SEM (cell line): ENCODE measurements around a stretch of chr1.

- PRO-cap = no peak
These were observed 14.5 kb upstream of the RNF187 start for GRCh38 chr1:228472620-228473140.

- PRO-cap = no peak
These were observed 54.1 kb upstream of the RHOU start for GRCh38 chr1:228681107-228681586.

DNA sequence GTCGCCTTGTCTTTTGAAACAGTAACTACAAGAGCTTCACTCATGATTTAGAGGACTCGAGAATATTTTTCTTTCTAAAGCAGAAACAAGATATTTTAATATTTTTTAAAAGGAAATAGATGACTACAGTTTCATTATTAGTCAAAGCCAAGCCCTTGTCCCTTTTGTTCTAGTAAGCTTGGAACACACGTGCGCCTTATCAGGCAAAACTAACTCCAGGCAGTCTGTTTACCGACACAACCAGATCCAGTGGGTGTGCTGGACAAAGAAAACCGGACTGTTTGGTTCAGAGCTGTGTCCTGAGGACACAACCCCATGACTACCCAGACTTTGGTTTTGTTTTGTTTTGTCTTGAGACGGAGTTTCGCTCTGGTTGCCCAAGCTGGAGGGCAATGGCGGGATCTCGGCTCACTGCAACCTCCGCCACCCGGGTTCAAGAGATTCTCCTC lies 13.9 kb upstream of the RHOU start:
- PRO-cap = no peak

DNA sequence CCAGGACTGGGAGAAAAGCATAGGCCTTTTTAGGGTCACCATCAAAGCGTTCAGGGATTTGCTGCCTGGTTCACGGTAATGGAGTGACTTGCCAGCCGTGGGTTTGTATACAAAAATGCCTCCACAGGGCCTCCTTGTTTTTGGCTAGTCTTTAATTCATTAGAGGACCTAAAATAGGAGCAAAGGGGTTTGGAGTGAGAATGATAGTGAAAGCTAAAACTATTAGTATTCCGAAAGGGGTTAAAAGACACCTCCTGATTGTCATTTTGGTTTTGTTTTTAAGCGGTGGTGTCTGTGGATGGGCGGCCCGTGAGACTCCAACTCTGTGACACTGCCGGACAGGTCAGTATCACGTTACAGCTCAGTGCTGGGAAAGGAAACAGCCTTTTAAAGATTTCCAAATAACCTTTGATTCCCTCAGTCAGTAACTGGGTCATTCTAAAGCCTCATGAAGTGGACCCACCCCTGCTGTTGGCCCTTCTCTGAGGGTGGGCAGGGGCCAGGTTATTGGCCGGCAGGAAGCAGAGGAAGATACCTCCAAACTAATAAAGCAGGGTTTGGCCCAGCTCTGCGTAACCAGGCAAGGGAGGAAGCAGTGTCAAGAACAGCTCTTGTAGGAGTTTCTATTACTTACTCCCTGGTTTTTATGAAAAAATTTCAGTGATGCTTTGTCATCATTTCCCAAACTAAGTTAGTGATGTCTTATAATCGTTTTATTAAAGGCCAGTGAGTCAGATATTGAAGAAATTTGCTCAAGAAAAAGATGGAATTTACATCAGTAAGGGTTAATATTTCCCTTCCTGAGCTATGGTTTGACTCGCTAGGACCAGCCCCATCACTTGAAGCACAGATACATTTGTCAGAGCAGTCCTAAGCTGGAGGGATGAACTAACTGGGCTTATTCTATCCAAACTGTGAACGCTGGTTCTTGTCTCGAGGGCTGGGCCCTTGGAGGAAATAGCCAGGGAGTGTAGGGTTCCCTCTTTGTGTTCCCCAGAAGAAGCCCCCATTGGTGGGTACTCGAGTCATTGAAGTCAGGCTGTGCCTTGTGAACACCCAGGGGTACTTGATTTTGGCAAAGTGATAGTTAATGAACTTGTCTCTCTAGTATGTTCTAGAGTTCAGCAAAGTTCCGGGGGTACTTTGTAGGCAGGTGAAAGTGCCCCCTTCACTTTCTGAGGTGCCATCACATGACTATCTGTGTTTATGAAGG lies 2.5 kb downstream of the RHOU start:
- PRO-cap = no peak

DNA sequence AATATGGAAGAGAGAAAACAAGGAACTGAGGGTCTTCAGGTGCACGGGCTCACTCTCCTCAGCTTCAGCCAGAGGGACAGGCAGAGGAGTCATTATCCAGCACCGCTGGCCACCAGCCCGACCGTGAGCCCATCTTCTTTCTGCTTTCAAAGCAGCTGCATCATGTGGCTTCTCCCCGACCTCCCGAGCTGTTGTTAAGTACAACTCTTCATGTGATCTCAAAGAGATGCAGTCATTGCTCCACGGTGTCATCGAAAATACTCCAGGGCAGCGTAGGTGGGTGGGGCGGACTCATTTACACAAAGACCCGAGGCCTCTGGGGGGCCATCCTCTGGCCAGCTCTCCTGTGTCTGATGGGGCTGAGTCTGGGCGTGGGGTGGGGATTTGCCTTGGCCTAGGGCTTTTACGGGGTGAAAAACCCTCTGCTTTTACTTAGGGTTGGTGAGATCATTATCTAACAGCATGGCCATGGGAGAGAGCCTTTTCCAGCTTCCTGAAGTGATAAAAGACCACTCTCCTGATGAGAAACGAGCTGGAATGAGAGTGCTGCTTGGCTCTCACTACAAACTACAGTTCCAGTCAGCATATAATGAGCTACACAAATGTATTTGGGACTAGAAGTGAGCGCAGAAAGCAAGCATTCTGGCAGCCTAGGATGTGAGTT lies 164.9 kb downstream of the RHOU start:
- PRO-cap = no peak

- PRO-cap = no peak
These were observed 167.9 kb upstream of the RAB4A start for GRCh38 chr1:229102960-229103526.

DNA sequence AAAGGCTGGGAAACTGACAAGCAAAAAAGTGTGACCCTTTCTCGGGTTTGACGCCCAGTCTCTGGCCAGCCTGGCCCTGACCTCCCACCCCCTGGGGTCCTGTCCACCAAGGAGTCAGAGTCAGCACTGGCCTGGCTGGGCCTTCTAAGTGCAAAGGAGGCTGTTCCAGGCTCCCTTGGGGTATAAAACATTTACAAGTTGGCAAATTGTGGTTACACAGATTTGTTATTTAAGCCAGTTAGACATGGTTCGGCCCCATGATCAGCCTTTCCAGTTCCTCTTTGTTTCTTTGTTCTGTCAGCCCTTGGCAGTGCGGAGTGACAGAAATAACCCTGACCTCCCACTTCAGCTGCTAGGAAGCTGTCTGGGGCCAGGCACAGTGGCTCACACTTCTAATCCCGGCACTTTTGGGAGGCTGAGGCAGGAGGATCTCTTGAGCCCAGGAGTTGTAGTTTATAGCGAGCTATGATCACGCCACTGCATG lies 161.5 kb upstream of the RAB4A start:
- PRO-cap = no peak

- PRO-cap = no peak
These were observed 140.8 kb upstream of the RAB4A start for GRCh38 chr1:229129818-229130780.

GRCh38 chr1:229176445-229176999 lies 94.4 kb upstream of the RAB4A start:
- PRO-cap = no peak

DNA sequence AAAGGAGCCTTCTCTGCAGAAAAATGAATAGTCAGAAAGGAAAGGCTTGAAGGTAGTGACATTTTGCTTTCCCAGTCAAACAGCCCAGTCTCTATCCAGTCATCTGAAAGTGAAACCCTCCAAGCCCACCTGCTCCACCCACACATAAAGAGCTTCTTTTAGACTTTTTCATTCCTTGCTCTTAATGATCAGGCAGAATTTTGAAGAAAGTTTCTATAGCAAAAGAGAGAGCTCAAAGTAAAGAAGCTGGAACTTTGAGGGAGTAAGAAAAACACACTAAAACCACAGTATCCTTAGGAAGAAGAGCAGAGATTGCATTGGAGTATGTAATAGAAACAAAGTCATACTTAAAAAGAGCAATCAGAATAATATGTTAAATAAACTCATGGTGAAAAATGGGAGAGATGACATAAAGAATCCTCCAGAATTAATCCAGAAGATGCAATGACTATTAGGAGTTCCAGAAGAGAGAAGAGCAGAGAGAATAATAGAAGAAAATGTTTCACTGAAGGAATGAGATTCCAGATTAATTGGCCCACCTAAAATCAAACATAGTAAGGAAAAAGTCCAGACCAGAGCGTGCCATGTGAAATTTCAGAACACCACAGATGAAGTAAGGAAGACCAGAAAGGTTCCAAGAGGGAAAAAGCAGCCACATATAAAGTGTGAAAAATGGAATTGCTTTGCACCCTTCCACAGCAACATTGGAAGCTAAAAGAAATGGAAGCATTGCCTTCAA lies 19.7 kb downstream of the RAB4A start:
- PRO-cap = no peak

DNA sequence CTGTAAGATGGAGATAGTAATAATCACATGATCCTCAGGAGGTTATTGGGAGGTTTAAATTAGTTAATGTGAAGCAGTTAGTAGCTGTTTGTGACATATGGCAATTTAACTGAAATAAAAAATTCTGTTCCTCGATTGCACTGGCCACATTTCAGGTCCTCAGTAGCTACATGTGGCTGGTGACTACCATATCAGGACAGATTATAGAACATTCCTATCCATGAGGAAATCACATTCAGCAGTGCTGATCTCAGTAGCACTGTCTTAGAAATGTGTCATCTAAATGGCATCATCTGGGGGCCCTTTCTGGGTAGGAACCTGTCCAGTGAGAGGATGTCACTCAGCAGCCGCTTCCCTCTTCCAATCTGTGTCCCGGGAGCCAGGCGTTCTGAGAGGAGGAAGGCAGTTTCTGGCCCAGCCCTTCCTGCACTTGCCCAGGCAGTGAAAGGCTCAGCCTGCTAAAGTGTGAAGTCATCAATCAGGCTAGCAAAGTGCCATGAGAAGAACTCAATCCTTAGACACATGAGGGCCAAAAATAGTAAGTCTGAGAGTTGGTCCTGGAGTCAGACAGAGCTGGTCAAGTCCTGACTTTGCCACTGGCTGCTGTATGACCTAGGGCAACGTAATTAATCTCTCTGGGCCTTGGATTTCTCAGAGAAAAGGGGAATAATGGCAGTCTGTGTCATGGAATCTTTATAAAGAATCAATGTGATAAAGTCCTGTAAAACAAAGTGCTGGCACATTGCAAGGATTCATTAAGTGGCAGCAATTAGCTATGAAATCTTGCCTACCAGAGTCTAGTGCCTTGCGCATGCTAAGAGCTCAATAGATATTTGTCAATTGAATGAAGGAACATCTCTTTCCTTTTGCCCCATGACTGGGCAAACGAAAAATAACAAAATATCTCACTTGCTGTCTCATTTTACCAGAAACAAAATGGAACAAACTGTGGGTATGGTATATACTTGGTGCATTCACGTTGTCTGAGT lies 25.8 kb downstream of the RAB4A start:
- PRO-cap = no peak

DNA sequence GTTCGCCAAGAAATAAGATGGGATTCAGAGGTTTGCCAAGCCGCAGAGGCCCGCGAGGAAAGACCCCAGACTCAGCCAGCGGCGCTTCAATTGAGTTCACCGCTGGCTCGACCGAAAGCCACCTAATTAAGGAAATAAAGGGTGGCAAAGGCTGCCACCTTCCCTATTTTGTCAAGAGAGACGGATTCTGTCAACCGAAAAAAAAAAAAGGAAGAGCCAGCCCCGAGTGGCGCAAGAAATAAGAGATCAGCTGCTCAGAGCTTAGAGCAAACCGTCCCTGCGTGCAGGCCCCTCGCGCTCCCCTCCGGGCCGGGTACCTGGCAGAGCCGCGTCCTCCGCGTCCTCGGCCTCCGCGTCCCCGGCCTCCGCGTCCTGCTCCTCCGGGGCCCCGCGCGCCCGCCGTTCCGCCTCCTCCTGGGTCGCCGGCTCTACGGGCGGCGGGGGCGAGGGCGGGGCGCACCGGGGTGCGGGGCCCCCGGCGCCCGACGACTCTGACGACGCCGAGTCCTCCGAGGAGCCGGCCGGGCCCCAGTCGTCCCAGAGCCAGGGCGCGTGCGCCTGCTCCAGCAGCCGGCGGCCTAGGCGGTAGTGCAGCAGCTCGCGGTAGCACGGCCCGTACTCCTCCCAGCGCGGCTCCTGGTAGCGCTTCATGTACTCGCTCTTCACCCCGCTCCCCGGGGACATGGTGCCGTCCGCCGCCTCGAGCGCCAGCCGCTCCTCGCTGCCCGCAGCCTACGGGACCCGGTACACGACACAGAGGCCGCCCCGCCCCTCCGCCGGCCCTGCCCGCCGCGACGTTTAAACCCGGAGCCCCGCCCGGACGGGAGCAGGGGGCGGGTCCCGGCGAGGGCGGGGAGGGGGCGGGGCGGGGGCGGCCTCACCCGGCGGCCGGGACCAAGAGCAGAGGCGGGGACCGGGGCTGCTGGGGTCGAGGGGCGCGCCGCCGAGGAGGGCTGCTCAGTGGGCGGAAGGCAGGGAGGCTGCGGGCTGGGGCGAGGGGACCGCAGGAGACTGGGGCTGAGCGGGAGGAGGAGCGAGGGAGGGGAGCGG lies 740 bp downstream of the CCSAP start:
- PRO-cap = bidirectional peak, plus-strand start at position 960 of the sequence, minus-strand start at position 723 of the sequence

- PRO-cap = no peak
These were observed 3.5 kb downstream of the ACTA1 start for GRCh38 chr1:229430079-229431015.

DNA sequence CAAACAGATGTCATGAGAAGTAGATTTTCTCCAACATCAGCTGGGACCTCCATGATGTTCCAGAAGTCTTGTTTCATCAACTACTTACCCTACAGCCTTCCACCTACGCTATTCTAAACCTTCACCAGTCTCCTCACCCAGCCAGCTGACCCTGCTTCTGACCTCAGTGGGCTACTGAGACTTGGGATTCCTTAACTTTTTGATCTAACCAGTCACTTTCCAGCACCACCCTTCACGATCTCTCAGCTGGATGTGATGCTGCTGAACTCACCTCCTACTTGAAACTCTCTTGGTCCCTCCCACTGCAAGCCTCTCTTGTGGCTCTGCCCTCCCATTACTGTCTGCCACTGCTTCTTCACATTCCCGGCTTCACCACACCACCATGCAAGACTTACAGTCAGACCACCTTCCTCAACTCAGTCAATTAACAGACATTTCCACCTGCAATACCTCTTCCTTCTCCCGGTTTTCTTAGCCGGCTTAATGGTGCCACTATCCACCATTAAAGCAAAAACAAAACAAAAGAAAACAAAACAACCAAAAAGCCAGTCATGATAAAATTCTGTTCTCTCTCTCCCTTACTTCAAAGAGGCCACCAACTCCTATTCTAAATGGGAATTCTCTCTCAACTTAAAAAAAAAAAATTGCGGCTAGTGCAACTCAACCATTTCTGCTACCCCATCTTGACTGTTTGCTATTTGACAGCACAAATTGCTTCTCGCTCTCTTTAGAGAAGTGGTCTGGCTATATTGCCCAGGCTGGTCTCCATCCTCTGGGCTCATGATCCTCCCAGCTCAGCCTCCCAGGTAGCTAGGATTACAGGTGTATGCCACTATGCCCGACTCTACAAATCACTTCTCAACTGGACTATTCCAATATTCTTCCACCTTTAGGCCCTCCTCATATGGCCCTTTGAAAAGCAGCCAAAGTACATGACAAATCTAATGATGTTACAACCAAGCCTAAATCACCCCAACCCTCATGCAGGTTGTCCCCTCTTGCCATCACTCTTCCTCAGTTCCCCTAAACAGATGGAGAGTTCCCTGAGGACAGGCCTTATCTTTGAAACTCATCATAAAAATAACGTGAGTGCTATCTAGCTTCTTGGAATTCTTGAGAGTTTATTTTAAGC lies 6.0 kb downstream of the TAF5L start:
- PRO-cap = no peak

DNA sequence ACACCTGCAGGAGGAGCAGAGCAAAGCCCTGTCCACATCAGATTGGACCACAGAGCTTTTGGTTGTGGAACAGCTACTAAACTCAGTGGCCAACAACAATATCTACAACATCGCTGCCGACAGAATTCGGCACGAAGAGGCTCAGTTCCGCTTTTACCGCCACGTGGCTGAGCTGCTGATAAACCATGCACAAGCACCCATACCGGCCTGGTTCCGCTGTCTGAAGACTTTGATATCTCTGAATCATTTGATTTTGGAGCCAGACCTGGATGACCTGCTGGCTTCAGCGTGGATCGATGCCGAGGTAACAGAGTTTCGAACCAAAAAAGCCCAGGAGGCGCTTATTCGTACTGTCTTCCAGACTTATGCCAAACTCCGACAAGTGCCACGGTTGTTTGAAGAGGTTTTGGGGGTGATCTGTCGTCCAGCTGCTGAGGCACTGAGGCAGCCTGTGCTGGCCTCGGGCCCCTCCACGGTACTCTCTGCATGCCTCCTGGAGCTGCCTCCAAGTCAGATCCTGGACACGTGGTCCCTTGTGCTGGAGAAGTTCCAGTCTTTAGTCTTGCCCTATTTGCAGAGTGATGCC lies 9.7 kb downstream of the URB2 start:
- PRO-cap = no peak

DNA sequence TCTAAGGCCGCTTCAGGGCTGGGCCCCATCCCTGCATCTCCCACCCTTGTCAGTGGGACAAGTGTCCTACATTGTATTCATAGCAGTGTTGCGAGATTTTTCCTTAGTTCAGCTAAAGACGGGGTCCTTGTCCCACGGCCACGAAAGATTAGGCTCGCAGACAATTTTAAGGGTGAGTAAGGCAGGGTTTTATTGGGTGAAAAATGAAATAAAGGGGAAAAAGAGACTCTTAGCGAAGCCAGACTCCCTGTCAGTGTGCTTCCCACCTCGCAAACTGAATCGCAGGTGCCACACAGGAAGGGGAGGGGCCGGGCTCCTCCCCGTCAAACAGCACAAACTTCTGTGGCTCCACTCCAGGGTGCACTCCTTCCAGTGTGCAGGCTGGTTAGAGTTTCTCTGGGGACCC lies 37.9 kb upstream of the GALNT2 start:
- PRO-cap = no peak

GRCh38 chr1:230068163-230069453 lies 1.6 kb downstream of the GALNT2 start:
- PRO-cap = unidirectional peak, minus-strand start at chr1:230069040

- PRO-cap = no peak
These were observed 15.7 kb downstream of the GALNT2 start for GRCh38 chr1:230082584-230083347.

DNA sequence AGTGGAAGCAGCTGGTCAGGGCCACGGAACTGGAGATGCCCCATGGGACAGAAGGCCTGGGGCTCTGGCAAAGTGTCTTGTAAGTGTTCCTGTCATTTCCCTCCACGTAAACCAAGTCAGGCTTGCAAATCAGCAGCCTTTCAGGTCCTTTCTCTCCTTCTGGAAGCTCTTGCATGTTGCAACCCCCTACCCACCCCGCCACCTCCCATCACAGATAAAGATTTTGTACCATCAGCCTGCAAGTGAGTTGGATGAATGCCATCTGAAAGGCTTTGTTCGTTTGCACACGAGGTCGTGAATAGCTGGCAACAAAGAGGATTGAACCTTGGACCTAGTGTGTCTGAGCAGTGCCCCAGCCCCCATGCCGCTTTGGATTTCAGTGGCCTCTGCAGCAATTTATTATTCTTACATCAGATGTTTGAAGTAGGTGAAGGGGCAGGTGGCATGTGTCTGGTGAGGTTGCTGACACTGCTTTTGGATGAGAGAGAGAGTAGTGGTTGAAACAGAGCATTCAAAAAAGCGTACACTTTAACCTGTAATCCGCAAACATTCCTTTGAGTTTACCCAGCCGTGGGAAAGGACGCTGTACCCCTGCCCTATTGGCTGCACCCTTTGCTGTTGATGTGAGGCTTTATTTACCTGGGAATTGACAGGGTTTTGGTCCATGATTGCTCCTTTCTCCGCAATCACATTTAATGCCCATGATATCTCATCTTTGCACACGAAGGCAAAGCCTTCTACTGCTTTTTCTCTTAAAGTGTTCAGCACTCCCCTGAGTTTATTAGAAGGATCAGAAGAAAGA lies 91.7 kb downstream of the GALNT2 start:
- PRO-cap = no peak

DNA sequence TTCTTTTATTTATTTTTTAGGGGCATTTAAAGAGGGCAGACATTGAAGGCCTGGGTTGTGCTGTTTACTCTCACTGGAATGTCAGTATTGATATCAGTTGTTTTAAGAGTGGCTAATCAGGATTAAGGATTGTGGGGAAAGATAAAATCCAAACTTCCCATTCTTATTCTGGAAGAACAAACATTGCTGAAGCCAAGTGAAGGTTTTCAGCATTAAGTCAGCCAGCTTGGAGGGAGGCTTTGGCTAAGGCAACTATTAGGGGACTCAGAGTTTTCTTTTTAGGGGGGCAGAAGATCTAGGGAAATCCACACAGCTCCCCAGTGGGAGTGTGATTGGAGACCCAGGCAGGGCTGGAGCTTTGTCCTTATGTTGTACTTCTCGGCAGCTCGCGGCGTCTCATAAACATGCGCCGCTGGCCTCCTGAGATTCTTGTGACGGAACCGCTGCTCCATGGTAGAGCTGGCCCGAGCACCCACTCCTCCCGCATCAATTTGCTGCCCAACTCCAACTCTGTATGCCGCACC lies 143.8 kb downstream of the GALNT2 start:
- PRO-cap = no peak